Pulmonary lymph node (tissue), 1 donor: ENCODE results near the genes HSDL2 and BSPRY.

GRCh38 chr9:111451555-111451921 lies 32.6 kb downstream of the ECPAS start:
- PRO-cap, result no peak

DNA sequence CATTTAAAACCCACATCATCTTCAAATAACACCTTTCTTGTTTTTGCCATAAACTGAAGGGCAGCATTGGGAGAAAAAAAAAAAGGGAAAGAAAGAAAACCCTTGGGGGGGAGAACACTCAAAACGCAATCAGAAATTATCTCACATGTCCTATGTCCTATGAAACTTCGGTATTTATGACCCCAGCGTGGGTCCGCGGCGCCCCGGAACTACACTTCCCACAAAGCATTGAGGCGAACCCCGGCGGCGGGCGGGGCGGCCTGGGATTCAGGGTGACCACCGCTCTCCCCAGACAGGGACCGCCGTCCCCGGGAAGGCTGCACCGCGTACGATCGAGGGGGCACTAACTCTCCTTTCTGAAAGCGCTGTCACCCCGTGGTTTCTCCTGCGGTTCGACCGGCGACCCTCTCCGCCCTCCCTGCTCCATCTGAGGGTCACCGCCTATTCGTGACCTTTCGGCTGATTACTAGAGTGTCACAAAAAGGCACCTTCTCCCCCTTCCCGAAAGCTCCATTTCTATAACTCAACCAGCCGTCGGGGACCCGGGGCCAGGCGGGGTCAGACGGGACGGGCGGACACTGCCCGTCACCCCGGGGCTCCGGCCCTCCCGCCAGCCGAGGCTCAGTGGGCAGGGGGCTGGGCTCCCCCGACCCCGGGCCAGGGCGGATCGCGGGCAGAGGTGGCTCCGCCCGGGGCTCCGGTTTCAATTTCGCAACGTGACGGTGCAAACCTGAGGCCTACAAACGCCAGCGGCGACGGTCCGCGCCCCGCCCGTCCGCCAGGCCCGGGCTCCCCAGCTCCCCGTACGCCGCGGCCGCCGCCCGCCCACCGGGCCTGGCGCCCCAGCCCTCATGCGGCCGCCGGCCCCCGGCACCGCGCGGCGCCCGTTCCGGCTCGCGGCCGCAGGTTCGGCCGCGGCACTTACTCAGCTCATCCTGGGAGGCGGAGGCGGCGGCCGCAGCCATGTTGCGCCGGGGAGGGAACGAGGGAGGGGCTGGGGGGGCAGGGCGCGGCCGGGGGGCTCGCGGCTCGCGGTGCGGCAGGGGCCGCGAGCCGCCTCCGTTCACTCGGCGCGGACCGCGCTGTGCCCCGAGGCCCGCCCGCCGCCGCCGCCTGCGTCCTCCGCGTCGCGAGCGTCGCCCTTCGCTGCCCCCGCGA lies 1.2 kb downstream of the ECPAS start:
- PRO-cap, result unidirectional peak, plus-strand start at position 243 of the sequence; unidirectional peak, plus-strand start at position 551 of the sequence; bidirectional peak, plus-strand start at position 742 of the sequence, minus-strand start at position 623 of the sequence; bidirectional peak, plus-strand start at position 1,005 of the sequence, minus-strand start at position 937 of the sequence

DNA sequence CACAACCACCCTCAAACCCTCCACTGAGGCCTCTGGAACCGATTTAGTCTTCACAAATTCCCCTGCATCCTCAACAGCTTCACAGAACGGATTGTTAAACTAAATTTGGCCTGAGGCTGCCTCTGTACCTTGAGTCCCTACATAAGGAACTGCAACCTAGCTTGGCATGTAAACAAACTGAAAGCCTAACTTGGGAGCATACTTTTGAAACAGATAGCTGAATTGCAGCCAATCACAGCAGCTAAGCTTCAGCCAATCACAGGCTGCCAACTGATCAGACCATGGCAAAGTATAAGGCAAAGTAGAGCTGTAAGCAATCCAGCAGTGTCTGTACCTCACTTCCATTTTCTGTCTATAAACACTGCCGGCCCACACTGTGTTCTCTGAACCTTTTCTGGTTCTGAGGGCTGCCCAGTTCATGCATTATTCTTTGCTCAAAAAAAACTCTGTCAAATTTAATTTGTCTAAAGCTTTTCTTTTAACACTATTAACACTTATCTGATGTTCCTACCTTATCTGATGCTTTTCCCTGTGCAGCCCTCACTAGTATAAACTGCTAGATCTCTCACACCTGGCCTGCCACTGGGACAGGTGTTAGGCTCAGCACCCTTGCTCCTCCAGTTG lies 8.9 kb upstream of the ZNF483 start:
- PRO-cap, result no peak

DNA sequence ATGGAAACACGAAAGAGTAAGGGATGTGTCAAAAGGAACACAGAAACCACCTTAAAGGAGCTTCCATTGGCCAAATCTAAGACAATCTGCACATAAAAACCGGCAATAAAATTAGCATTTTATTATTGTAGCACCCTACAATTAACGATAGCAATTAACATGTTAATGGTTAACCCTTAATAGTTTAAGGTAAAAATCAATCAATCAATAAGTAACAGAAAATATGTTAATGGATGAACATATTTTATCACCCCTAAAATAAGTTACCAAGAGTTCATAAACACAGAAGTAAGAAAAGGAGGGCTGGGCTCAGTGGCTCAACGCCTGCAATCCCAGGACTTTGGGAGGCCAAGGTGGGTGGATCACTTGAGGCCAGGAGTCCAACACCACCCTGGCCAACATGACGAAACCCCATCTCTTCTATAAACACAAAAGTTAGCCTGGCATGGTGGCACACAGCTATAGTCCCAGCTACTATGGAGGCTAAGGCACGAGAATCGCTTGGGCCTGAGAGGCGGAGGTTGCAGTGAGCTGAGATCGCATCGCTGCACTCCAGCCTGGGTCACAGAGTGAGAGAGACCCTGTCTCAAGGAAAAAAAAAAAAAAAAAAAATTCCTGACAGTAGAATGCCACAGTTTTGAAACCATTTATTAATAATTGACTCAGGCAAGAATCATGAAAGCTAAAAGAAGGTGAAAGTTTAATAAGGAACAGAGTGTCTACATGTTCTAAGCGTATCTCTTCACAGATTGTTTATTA lies 5.5 kb upstream of the PTGR1 start:
- PRO-cap, result no peak

DNA sequence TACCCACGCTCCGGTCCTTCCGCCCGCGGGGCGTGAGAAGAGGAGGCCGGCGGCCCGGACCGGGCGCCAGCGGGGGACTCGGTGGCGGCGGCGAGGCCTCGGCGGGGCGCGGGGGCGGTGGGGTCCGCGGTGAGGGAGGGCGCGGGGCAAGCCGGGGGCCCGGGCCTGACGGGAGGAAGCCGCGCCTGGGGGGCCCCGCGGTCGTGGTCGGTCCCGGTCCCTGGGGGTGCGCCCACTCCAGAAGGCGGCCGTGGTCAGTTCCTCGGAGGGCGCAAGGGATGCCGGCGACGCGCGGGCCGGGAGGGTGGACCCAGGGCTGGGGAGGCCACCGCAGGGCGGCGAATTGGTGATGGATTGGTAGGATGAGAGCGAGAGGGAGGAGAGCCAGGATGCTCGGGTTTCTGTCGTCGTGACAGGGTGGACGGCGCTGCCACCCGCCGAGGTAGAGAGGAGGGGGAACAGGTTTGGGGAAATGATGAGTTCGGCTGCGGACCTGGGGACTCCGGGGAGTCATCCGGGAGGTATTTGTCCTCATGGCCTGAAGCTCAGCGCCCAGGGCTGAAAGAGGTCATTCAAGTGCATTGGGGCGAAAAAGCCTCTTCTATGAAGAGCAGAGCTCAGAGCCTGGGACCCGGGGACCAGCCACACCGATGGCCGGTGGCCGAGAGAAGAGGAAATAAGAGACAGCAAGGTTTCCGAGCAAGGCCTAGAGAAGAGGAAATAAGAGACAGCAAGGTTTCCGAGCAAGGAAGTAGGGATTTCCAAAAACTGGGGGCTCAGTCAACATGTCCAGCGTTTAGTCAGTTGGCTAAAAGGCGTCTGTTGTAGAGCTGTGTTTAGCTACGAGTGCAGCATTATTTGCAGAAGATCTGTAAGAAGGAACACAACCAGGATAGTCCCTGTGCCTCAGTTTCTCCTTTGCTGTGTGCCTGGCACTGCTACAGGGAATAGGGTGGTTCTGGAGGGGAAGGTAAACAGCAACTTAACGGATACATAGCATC lies 625 bp downstream of the GNG10 start:
- PRO-cap, result no peak

DNA sequence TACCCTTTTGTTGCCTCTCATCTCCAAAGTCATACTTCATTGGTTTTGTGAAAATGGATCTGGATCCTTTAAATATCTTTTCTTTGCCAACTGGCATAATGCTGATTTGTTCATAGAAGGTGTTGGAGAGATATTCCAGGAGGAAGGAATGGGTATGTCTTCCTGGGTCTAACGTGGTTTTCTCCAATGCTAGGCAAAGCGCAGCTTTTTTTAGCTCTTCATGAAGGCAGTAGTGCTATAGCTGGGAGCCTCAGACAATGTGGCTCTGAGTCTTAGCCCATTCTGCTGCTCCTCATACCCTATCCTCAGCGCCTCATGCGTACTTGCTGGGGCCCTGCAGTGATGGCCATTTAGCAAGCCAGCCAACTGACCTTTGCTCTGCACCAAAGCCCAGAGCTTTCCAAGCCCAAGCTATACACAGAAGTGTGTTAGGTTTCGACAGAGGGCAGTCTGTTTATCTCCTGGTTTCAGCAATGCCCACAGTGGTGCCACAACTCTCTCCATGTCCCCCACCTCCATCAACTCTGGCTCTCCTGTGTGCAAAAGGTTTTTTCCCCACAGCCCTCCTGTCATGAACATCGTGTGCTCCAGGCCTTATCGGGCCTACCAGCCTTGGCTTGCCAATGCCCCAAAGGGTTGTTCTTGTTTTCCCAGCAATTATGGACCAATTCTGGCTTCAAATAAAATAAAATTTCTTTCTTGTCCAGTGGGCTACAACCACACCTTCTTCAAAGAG lies 16.8 kb downstream of the GNG10 start:
- PRO-cap, result no peak

- PRO-cap, result no peak
Measured at GRCh38 chr9:111857437-111857987, 39.1 kb upstream of the UGCG start.

- PRO-cap, result bidirectional peak, plus-strand start at chr9:112348571, minus-strand start at chr9:112348452
Measured at GRCh38 chr9:112348135-112349465, 15.2 kb upstream of the PTBP3 start.

GRCh38 chr9:112379697-112380424 lies at the start of gene HSDL2:
Gene HSDL2 (plus strand): TSS chr9:112380108.
- PRO-cap, result bidirectional peak, plus-strand start at chr9:112379937, minus-strand start at chr9:112379847; bidirectional peak, plus-strand start at chr9:112380510, minus-strand start at chr9:112380334

- PRO-cap, result unidirectional peak, minus-strand start at chr9:112487674; unidirectional peak, minus-strand start at chr9:112487731
Measured at GRCh38 chr9:112487335-112488055, 868 bp downstream of the KIAA1958 start.

DNA sequence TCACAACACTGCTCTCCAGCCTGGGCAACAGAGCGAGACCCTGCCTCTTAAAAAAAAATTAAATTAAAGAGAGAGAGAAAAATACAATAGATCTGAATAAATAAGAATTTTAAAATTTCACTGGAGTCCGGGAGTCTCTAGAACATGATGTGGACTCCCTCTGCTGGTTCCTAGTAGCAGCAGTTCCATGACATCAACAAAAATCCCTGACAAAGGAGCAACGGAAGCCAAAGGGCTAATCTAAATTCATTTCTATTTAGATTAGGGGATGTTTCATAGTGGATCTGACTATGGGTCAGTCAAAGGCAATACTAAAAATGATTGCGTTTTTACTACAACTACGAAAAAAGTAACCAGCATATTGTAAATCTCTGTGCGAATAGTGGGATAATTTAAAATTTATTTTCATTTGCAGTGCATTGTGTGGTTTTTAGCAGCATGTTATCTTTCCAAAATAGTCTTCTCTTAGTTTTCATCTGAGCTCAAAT lies 6.8 kb downstream of the INIP start:
- PRO-cap, result no peak

DNA sequence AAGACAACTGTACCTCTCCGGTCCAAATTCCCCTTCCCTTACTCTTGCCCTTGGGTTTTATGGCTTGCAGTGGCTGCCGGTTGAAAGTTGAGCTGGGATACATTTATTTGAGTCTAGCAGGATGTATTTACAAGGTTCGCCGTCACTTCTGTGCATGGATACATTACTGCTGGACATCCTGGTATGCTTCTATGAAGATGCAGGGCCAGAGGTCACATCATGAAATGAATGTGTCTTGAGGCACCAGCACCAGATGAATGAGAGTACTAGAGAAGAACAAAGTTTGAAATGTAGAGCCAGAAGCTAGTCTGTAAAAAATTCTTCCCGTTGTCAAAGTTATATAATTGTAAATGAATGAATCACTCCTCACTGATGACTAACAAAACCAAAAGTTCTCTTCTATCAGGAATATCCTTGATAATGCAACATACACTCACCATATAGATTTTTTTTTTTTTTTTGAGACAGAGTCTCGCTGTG lies 12.9 kb upstream of the SNX30 start:
- PRO-cap, result no peak

GRCh38 chr9:112763777-112764756 lies 13.5 kb downstream of the SNX30 start:
- PRO-cap, result no peak

- PRO-cap, result no peak
Measured at GRCh38 chr9:112877165-112877754, 13.4 kb downstream of the SLC46A2 start.

DNA sequence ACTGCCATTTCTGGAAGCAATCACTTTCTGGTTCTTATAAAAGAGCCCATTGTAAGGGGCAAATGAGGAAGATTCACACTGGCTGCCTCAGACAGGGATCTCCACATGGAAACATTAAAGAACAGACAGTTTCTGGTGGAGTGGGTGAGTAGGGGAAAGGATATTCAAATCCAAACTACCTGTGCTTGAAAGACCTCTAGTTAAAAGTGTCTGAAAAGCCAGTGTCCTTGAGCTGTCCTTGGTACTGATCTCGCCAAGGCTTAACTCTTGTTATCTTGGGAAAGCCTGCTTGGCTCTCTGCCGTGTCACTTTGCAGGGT lies 19.1 kb upstream of the SLC31A2 start:
- PRO-cap, result no peak

- PRO-cap, result no peak
Measured at GRCh38 chr9:113152558-113153120, 1.8 kb downstream of the SLC31A2 start.

GRCh38 chr9:113275891-113276267 lies 421 bp downstream of the PRPF4 start:
- PRO-cap, result no peak

DNA sequence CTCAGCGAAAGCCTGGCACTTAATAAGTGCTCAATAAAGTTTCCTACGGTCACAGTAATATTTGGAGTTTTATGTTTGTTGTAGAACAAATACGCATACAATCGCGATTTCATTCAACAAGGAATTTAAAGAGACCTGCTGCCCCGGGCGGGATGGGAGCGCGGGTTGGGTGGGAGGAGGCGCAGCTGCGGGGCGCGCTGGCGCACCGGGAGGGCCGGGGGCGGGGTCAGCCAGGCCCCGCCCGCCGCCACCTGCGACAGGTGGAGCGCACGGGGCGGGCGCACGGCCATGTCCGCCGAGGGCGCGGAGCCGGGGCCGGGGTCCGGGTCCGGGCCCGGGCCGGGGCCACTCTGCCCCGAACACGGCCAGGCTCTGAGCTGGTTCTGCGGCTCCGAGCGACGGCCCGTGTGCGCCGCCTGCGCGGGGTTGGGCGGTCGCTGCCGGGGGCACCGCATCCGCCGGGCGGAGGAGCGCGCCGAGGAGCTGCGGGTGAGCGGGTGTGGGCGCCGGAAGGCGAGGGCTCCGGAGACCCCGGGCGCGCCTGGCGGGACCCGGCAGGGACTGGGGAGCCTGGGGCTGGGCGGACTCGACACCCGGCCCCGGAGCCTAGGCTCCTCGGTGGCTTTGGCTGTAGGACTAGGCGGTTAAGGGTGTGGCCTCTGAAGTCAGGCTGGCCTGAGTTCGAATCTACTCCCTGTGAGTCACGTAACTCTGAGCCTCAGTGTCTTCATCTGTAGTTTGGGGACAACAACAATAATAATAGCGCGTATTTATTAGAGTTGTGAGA lies at the start of gene BSPRY:
TSS of gene BSPRY (plus strand) at position 250 of the 787 bp plus-strand sequence.
- PRO-cap, result unidirectional peak, plus-strand start at position 250 of the sequence

- PRO-cap, result no peak
Measured at GRCh38 chr9:113354106-113354368, 4.7 kb downstream of the BSPRY start.

DNA sequence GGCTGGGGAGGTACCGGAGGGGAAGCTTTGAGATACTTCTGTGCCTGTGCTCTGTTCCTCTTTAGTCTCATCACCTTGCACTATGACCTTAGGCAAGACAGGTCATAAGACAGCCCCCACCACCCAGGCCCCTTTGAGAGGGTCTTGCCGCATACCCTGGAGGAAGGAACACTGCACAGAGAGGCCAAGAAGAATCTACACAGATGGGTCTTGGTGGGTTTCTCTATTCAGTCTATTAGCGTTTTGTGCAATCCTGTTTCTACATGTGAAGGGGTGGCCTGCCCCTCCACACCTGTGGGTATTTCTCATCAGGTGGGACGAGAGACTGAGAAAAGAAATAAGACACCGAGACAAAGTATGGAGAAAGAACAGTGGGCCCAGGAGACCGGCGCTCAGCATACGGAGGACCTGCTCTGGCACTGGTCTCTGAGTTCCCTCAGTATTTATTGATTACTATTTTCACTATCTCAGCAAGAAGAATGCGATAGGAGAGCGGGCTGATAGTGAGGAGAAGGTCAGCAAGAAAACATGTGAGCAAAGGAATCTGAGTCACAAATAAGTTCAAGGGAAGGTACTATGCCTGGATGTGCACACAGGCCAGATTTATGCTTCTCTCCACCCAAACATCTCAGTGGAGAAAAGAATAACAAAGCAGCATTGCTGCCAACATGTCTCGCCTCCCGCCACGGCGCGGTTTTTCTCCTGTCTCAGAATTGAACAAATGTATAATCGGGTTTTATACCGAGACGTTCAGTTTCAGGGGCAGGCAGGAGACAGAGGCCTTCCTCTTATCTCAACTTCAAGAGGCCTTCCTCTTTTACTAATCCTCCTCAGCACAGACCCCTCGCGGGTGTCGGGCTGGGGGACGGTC lies 2.2 kb upstream of the HDHD3 start:
- PRO-cap, result no peak